Mammary epithelial cell (primary cell): ENCODE data around the gene POLR1D.

DNA sequence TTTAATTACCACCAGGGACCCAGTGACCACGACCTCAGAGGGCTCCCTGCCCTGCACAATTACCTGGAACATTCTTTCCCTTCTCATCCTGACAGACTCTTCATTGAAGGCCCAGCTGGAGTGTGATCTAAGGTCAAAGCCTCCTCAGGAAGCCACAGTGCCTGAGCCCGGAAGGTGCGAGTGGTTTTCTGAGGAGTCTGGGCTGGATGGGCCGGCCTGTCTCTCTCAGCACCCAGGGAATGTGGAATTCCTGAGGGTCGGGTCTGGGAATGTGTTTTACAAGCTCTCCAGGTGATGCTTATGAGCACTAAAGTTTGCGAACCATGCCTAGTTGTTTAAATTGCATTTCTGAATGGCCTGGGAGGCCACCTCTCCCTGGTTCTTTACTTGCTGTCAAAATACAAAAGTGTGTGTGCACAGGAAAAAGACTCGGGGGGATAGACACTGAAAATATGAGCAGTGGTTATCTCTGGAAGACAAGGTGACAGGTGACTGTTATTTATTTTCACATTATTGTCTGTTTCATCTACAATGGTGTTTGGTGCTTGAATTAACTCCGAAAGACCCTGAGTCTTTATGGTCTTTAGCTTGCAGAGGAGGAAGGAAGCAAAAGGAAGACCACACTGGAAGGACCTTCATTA lies 193.0 kb downstream of the USP12 start:
- CAGE, long polyA plus RNA = no peak
- RRBS = no CpG with 5 or more reads among the region's 8 CpGs

DNA sequence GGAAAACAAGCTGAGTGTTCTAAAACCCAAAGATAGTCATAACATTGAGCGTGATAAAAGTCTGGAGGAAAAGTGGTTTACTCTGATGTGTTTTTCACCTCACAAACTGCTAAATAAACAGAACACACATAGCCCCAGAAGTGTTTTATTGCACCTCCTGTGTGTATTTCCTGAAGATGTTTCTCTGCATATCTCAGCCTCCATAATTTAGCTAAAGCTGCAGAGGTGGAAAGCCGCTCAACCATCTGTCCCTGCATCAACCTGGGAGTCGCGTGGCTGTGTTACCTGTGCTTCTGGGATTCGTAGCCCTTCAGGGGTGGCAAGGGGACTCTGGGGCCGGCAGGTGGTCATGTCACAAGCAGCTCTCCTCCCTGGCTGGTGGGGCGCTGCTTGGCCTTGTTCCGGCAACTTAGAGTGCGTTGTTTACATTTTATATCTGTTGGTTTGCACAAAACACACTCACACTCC lies 191.1 kb downstream of the USP12 start:
- CAGE, long polyA plus RNA = no peak
- RRBS = 50% methylated on average over 3 of the region's 9 CpGs

DNA sequence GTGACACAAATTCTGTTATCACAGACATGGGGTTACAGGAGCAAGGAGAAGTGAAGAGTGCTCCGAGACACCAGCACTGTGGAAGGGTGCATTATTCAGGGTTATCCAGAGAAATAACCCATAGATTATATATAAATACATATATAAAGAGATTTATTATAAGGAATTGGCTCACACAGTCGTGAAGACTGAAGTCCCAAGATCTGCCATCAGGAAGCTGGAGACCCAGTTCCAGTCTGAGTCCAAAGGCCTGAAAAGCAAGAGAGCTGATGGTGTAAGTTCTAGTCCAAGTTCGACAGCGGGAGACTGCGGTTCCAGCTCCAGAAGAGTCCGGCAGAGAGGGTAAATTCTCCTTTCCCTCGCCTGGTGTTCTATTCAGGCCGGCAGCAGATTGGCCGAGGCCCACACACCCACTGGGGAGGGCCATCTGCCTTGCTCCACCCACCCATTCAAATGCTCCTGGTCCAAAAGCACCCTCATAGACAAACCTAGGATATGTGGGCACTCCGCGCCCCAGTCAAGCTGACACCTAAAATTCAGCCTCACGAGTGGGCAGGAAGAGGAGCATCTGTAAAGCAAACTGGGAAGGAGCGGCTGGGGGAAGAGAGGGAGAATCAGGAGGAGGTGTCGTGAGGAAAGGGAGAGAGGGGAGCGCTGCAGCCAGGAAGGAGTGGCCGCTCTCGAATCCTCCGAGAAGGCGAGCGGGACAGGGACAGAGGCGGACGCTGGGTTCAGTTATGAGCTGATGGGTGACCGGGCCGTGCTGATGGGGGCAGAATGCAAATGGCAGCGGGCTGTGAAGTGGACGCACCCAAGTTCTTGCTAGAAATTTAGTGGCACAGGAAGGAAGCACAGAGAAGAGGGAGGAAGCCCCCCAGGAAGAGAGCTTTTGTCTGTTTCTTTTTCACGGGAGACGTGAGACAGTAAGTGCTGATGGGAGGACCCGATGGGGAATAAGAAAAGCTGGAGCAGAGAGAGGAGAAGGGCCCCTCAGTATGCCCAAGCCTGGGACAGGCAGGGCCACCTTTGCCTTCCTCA lies 137.0 kb downstream of the USP12 start:
- CAGE, long polyA plus RNA = no peak
- RRBS = no CpG with 5 or more reads among the region's 29 CpGs

GRCh38 chr13:27055342-27056013 lies 116.1 kb downstream of the USP12 start:
- CAGE, long polyA plus RNA = no peak
- RRBS = no CpG with 5 or more reads among the region's 9 CpGs

- CAGE, long polyA plus RNA = no peak
- RRBS = no CpG with 5 or more reads among the region's 8 CpGs
These were observed 33.9 kb downstream of the USP12 start for GRCh38 chr13:27137590-27138235.

- CAGE, long polyA plus RNA = no peak
- RRBS = no CpG with 5 or more reads among the region's 10 CpGs
These were observed 22.2 kb downstream of the USP12 start for GRCh38 chr13:27149273-27150025.

DNA sequence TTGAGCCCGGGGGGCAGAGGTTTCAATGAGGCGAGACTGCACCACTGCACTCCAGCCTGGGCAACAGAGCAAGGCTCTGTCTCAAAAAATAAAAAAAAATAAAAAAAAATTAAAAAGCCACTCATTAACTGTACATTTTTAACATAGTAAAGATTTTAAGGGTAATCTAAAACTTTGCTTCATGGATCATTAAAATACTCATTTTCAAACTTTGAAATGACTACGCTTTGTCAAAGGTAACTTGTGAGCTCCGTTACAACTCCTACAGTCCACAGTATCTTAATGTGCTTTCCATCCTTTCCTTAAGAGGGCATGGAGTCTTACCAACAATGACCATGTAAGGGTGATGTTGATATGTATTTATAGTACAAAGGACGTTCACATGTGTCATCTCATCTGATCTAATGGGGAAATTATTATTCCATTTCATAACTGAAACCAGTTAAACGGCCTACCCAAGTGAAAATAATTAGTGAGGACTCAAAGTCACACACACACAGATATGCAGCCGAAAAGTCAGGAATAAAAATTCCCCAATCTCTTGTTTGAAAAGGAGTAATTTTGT lies 9.7 kb downstream of the USP12 start:
- CAGE, long polyA plus RNA = no peak
- RRBS = no CpG with 5 or more reads among the region's 7 CpGs

DNA sequence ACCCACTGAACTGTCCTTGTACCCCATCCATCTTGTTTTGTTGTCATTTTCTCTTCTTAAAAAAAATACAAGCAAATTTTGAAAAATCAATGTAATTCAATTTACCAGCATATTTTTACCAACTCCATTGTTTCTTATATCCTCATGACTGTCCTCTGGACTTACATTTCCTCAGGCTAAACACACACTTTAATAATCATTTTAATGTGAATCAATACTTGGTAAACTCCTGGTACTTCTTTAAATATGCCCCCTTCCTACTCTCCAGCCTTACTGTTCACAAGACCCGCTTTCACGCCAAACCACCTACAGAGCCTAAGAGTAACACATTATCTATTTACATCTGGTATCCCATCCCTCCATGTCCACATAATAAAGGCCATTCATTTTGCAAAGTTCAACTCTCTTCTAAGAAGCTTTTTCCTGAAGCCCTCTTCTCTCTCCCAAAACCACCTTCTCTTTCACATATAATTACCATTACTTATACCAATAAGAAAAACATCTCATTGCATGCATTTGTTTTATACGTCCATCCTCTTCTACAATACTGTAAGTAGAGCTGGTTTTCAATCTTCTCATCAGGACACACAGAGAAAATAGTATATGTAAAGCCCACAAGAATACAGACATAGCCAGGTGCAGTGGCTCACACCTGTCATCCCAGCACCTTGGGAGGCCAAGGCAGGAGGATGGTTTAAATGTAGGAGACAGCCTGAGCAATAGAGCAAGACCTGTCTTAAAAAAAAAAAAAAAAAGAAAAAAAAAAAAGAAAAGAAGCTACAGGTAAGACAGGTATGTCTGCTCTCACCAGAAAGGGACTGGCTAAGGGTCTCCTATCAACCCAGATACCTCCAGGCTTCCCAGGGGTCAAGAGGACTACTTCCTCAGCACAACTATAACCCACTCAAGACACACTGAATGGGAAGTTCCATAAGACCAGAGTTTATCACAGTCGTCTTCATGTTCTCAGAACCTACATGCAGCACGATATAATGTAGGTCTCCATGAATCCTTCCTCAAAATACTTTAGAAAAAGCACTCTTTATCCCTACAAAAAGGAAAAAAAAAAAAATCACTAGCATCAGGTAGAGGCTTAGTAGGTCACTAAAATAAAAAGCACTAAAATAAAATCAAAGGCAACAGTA lies 8.2 kb downstream of the USP12 start:
- CAGE, long polyA plus RNA = no peak
- RRBS = no CpG with 5 or more reads among the region's 5 CpGs

- CAGE, long polyA plus RNA = no peak
- RRBS = no CpG with 5 or more reads among the region's 10 CpGs
These were observed 11.4 kb upstream of the USP12 start for GRCh38 chr13:27182919-27183540.

DNA sequence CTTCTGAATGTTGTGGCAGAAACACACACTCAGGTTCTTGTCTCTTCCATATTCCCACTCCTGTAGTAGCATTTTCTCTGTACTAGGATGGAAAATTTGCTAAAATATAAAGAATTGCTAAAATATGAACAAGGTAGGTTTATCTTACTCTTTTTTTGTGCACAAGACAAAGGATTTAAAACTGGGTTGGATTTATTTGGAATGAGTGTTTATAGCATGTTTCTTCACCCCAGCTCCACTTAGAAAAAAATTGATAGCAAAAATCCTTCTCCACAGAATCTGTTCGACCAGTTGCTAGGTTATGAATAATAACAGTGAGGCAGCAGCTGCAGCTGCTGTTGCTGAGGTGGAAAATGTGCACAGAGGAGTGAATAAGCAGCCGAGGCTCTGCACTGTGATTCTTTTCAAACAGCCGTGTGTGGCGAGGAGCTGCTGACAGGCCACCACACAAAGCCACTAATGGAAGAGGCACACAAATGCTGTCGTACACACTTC lies 6.6 kb upstream of the RASL11A start:
- CAGE, long polyA plus RNA = no peak
- RRBS = no CpG with 5 or more reads among the region's 5 CpGs

DNA sequence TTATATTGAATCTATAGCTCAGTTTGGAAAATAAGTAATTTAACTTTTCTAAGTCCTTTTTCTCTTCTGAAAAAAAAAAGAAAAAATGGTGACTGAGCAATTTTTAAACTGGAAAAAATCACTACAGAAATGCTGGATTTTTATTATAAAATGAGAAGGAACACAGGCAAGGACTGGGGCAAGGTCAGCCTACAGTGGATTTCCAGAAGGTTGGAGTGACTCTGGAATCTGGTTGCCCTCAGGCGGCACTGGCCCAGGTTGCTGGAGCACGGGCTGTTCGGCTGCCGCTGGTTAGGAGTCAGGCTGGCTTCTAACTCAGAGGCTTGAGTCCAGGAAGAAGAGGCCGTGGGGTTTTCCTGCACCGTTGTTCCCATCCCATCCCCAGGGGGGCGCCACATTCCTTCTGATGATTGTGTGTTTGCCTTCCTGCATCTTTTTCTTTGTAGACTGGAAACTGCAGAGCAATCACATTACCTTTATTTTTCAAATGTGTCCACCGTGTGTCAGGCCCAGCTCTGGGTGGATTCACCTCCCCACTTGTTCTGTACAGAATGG lies 44.6 kb upstream of the GTF3A start:
- CAGE, long polyA plus RNA = no peak
- RRBS = no CpG with 5 or more reads among the region's 8 CpGs

- CAGE, long polyA plus RNA = no peak
These were observed 4.9 kb upstream of the MTIF3 start for GRCh38 chr13:27455328-27455647.

DNA sequence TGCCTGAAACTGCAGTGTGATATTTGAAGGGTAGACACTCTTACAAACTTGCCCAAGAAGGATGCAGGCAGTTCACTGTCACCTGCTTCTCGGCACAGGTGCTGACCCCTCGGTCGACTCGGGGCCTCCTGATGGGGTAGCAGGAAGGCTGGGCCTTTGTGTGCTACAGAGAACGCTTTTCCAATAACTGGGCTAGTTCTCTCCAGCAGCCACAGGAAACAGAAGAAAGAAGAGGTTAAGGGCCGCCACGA lies 5.2 kb upstream of the MTIF3 start:
- CAGE, long polyA plus RNA = no peak
- RRBS = no CpG with 5 or more reads among the region's 7 CpGs

DNA sequence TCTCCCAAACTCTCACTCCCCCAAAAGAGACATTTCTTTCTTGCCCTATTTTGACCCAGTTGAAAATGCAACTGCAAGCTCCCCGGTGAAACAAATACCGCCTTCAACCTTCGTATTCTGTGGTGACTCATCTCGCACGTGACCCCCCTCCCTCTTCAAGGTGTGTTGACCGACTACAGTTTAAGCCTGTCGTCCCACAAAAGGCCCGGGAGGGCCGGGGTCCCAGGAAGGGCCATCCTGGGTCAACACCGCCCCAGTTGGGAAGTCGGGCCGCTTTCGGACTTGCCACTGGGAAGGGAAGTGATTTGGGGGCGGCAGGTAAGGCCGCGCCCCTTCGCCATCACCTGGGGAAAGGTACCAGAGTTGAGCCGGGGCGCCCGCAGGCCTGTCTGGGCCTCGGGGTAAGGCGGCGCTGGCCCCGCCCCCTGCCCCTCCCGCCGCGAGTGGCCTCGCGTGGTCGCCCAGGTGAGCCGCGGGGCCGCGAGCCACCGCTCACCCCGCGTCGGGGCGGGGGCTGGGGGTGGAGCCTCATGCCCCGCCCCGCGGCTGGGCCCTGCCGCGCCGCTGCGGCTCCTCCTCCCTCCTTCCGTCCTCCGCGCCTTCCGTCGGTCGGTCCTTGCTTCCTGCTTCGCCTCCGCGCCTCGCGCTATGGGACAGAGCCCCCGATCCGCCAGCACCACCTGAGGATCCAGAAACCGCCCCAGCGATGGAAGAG lies at the start of gene POLR1D:
POLR1D (plus strand) TSS at position 615 of the 715 bp plus-strand sequence.
- CAGE, long polyA plus RNA = no peak
- RRBS = no CpG with 5 or more reads among the region's 61 CpGs

DNA sequence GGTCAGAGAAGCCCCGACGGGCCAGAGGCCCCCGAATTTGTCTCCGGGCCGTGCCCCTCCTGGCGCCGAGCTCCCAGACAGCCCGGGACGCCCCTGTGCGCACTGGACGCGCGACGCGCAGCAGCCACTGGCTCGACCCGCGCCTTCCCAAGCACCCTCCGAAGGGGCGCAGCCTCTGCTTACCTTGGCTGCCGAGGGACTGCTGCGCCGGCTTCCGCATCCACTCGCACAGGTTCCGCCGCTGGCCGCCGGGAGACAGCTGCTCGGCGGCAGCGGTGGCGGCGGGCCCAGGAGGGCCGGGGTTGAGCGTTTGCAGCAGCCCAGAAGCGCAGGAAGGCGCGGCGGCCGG lies 858 bp downstream of the CDX2 start:
- CAGE, long polyA plus RNA = no peak
- RRBS = 2% methylated on average over 24 of the region's 41 CpGs

DNA sequence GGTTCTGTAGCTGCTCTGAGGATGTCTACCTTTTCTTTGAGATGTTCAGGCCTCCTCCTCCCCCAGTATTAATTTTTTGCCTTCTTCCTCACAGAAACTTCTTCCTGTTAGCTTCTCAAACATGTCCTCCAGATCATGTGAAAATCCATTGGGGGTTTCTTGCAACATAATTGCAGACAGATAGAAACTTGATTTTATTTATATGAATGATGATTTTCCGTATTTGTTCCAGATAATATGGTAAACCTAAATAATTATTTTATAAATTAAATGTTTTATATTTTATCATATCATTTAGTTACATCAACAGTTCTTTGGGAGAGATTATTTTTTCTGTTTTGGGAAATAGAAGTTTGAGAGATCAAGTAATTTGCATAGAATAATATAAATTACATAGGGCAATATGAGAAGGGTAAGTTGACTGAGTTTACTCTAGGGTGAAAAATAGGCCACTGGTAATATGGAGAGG lies 45.7 kb downstream of the PAN3 start:
- CAGE, long polyA plus RNA = no peak
- RRBS = no CpG with 5 or more reads among the region's 1 CpG

GRCh38 chr13:28412838-28413706 lies 81.9 kb downstream of the FLT1 start:
- CAGE, long polyA plus RNA = no peak
- RRBS = no CpG with 5 or more reads among the region's 14 CpGs

- CAGE, long polyA plus RNA = no peak
- RRBS = no CpG with 5 or more reads among the region's 7 CpGs
These were observed 10.6 kb upstream of the FLT1 start for GRCh38 chr13:28505385-28506039.

GRCh38 chr13:28530838-28531828 lies 36.2 kb upstream of the FLT1 start:
- CAGE, long polyA plus RNA = no peak
- RRBS = no CpG with 5 or more reads among the region's 40 CpGs

GRCh38 chr13:28710049-28710812 lies 8.5 kb downstream of the SLC46A3 start:
- CAGE, long polyA plus RNA = no peak
- RRBS = no CpG with 5 or more reads among the region's 11 CpGs